CD14-positive monocyte (primary cell): ENCODE measurements around a stretch of chr1.

DNA sequence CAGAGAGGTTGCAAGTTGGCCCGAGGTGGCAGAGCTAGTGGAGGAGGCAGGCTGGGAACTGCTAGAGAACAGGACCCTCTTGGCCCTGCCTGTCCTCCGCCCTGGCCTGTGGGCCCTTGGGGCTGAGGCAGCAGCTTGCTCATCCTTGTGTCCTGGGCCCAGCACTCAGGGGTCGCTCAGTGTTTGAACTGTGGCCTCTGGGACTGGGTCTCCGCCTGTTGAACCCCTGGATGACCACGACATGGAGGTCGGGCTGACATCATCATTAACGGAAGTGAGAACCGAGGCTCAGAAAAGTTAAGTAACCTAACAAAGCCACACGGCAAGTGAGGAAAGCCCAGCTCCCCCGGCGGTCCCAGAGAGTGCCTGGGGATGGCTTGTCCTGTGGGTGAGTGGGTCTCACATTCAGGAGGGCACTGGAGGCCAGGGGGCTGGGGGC, 22.9 kb upstream of the DDOST start:
- CAGE, long polyA plus RNA, result no peak

DNA sequence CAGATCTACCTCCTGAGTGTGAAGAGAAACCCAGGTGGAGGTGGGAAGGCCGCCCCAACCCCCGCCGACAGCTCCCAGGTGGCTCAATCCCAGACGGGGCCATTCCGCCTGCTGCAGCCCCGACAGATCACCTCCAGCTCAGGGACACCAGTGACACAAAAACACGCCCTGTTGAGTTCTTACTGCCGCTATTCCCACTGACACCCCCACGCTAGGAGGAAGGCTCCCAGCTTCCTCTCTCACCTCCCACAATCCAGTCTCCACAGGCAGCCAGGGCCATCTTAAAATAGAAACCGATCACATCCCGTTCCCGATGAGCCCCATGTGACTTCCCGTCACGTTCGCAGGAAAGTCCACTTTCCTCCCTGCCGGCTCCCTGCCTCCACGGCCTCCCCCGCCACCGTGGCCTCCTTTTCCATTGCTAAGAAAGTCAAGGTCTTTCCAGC, 23.9 kb upstream of the DDOST start:
- CAGE, long polyA plus RNA, result no peak

GRCh38 chr1:20732950-20733725, 635 bp upstream of the SH2D5 start:
- CAGE, long polyA plus RNA, result no peak

DNA sequence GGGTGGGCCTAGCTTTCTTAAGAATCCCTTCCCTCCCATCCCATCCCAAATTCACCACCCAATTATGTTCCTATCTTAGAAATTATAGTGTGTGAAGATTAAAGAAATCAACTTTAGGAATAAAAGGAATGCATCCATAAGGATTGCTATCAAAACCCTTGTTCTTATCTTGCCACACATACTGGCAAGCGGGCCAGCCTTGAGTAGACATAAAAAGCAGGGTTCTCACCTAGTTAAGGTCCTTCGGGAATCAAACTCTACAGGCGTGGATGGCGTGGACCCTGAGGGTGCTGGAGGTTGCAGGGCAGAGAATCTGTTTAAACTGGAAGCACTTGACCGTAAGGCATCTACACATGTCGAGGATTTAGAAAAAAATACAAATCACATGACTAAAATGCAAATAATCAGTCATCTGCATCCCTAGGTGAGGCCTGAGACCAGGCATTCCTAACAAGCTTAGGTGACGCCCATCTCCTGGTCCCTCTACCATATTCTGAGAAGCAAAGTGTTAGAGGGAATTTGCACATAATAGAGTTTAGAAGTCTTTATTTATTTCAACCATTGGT, 66.3 kb upstream of the HP1BP3 start:
- CAGE, long polyA plus RNA, result no peak

GRCh38 chr1:20949929-20950195, 162.8 kb upstream of the HP1BP3 start:
- CAGE, long polyA plus RNA, result no peak

DNA sequence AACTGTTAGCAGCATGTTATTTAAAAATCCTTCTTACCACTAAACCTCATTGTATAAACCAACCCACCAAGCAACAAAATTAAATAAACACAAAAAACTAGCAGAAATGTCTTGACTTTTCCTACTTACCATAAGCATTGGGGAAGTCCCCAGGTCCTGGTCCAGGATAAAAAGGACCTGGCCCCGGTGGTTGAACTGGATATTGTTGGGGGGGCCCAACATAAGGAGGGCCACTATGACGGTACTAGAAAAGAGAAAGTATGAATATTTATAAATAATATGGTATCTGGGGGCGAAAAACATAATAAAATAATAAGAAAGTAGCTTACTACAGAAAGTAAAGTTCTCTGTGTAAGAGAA, 193.1 kb upstream of the HP1BP3 start:
- CAGE, long polyA plus RNA, result no peak

DNA sequence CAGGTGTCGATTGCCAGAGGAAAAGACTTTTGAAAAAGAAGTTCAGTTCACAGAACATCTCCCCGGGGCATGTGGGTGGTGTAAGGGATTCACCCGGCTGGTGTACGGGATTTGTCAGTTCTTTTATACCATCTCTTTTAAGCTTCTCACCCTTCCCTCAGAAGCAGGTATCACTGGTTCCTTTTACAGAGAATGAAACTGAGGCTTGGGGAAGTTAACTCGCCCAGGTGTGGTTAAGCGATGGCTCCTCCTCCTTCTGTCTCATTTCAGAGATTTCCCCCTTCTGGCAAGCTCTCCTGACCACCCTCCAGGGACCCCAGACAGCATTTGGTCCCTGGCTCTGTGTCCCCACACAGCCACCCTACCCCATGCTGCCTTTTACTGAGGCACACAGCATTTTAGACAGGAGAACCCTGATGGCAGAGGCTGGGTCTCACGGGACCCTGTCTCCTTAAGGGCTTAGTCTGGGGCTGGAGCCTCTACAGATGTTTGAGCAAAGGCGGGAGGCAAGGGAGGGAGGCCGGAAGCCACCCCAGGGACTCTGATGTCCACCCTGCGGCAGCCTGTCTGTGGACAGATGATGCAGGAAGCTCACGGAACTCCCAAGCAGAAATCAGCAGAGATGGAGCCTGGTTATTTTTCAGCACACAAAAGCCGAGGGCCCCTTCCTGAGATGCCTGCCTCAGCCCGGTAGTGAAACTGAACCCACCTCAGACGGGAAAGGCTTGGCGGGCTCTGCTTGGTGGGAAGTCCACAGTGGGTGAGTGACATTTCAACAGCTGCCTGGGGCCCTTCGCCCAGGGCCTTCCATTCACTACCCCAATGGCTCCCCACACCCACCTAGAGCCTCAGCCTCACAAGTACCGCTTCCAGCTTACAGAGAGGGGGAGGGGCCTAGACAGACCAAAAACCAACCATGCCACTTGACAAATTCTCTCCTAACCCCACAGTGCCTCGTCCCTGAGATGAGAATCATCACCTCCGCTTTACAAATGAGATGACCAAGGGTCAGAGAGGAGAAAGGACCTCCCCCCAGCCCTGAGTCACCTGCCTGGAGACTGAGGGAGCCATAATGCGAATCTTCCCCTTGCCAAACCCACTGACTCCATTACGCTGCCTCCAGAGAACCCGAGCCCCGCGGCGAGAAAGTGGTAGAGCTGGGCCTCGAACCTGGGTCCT, 3.1 kb upstream of the ECE1 start:
- CAGE, long polyA plus RNA, result no peak

DNA sequence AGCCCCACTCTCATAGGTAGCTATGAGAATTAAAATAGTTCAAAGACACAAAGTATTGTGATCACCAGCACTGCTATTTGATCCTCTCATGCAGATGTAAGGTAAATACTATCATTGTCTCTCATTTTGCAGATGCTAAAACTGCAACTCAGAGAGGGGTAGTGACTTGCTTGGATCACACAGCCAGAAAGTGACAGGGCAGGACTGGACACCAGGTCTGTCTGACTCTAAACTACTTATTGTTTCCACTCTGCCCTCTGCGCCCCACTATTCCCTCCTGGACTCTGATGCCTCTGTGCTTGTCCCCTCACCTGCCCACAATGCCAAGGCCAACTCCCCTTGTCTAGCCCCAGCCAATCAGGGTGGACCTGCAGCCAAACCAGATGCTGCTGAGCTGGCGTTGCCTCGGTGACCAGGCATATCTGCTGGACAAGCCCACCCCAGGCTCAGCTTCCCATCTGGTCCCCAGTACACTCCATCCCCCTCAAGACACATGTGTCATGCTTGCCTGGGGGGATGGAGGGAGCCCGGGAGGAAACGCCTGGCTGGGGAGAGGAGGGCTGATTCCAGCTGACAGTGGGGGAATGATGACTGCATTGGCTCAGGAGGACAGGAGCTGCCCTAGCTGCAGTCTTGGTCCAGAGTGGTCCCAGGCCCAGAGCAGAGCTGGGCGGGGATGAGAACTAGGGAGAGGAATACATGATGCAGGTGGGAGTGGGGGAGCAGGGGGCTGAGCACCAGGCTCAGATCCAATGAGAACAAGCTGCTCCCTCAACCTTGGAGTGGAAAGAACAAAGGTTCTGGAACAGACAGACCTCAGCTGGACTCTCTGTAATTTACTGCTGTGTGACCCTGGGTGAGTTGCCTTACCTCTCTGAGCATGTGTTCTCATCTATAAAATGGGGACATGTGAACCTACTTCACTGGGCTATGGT, 22.9 kb upstream of the ECE1 start:
- CAGE, long polyA plus RNA, result no peak

- CAGE, long polyA plus RNA, result no peak
Measured at GRCh38 chr1:21318612-21319161, 28.4 kb upstream of the ECE1 start.

GRCh38 chr1:21324373-21325234, 34.3 kb upstream of the ECE1 start:
- CAGE, long polyA plus RNA, result no peak

DNA sequence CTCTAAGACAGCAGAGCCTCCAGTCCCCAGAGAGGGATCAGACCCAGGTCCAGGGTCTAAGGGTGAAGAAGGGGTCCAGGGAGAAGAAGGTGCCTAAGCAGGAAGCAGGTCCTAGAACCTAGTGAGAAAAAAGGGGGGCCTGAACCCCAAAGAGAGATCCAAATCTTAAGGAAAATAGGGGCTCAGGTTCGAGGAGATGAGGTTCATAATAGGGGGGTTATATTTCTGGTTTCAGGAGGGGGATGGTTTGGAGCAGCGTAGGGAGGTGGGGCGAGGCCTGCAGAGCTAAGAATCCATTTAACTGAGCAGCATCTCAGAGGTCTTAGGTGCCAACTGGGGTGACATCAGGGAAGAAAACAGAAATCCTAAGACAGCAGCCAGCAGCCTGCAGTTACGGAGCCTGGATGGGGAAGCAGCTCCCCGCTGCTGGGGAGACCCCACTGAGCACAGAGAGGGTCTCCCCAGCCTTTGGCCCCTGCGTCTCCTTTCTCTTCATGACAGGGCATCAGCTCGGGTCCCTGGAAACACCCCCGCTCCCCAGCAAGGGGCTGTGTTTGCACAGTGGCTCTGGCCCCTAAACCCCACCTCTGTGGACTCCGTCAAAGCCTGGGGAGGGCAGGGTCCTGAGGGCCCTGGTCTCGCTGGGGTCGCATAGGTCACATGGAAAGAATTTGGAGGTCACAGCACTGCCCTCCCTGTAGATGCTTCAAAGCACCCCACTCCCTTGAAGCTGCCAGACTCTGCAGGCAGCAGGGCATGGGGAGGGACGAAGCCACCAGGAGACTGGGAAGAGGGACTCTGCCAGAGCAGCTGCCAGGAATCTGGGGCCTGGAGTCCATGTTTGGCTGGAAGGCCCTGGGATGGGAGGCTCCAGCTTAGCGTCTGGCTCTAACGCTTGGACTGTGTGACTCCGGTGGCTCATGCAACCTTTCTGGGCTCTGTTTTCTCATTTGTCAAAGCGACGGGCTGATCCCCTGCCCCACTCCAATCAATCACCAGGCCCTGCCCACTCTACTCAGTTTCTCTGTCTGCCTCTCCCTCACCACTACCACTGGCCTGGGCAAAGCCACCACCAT, 36.5 kb upstream of the ECE1 start:
- CAGE, long polyA plus RNA, result no peak

- CAGE, long polyA plus RNA, result no peak
Measured at GRCh38 chr1:21329014-21330149, 39.1 kb upstream of the ECE1 start.

GRCh38 chr1:21510139-21510514, 904 bp downstream of the ALPL start:
- CAGE, long polyA plus RNA, result no peak

DNA sequence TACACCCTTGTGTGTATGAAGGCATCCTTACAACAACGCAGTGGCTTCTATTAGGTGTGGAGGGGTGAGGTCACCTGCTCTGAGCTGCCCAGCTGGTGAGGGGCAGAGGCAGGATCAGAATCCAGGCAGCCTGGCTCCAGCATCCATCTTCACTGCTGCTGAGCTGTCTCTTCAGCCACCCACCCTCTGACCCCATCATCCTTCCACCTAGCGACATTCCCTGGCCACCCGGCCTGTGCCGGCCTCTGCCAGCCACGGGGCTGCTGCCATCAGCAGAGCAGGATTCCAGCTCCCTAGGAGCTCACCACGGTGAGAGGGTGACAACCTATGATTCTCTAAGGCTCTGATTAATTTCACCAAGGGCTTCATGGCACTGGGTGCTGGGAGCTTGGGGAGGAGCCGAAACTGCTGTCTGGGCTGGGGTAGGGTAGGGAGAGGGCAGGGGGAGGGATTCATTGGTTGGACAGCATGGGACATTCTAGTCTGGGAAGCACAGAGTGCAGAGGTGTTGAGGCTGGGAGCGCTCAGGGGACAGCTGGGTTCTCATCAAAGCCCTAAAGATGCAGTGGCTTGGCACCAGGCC, 32.2 kb downstream of the ALPL start:
- CAGE, long polyA plus RNA, result no peak

DNA sequence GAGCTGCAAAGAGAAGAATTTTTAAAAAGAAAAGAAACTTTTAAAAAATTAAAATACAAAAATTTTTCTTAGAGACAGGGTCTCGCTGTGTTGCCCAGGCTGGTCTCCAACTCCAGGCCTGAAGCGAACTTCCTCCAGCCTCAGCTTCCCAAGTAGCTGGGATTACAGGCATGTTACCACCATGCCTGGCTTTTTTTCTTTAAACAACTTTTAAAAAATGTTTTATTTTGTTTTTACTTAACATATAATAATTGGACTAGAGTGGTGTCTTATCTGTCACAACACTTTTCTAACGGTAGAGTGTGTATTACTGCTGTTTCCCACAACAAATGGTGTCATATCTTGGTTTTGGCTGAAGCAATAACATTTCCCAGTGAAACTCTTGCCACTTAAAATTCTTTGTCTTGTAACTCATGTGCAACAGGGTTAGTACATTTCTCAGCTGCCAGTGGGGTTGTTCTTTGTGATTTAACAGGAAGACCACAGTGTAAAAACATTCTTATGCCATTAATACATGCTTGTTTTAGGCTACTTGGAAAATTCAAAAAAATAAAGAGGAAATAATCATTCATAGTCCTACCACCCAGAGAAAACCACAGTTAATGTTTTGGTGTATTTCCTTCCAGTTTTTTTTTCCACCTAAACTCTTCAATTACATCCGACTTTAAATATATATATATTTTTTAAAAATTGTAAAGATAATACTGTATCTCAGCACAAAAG, 43.5 kb downstream of the ALPL start:
- CAGE, long polyA plus RNA, result no peak

GRCh38 chr1:21574464-21575305, 65.5 kb downstream of the ALPL start:
- CAGE, long polyA plus RNA, result no peak

- CAGE, long polyA plus RNA, result no peak
Measured at GRCh38 chr1:21607411-21608764, 61.3 kb downstream of the RAP1GAP start.

- CAGE, long polyA plus RNA, result no peak
Measured at GRCh38 chr1:21659022-21659796, 9.9 kb downstream of the RAP1GAP start.

- CAGE, long polyA plus RNA, result no peak
Measured at GRCh38 chr1:21665486-21666507, 3.4 kb downstream of the RAP1GAP start.

DNA sequence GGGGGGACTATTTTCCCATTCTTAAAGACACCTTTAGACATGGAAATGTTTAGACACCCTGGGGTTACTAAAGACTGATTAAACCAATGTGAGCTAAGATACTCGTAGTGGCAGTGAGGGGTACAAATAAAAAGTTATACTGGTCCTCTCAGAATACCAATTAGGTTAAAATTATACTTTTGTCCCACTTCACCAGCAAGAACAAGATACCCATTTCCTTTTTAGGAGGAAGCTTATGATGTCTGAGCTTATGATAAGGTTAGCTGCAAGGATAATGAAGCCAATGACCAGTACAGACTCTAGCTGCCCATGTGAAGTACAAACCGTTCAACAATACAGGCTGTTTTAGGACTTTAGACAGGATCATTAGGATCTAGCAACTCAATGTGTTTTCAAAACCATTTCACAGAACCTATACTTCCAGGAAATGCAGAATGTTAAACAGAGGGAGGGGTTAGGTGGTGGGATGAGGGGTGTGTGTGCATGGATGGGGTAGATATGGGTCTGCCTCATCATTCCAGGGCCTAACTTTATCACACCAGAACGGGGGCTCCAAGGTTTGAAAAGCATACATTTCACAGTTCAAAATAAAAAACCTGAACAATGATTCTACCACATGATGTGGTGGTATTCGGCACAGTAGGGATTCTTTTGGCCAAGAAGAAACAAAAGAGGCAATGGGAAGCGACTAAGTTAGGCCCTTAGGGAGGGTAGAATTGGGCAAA, 18.5 kb upstream of the RAP1GAP start:
- CAGE, long polyA plus RNA, result no peak